Vein endothelial cell (primary cell): Measurements from ENCODE around the genes GMIP, ZNF486, ZNF66 and ZNF99.

DNA sequence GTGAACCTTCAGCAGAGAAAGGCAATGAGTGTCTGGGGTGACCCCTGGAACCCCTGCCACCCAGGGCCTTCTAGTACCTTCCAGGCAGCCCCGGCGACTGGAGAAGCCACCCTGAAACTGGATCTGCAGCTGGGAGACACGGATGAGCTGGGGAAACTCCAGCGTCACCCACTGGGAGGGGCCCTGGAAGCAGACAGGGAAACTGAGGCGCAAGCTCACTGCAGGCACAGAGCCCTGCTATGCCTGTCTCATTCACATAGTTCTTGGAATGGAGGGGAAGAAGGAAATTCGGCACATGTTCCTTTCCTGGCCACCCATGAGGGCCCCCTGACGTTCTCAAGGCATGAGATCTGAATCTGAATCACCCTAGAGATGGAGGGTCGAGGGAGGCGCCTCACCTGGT, 820 bp downstream of the NR2C2AP start:
- CAGE, long polyA plus RNA = no peak

GRCh38 chr19:19328962-19329821, 8.6 kb downstream of the MAU2 start:
- CAGE, long polyA plus RNA = no peak

DNA sequence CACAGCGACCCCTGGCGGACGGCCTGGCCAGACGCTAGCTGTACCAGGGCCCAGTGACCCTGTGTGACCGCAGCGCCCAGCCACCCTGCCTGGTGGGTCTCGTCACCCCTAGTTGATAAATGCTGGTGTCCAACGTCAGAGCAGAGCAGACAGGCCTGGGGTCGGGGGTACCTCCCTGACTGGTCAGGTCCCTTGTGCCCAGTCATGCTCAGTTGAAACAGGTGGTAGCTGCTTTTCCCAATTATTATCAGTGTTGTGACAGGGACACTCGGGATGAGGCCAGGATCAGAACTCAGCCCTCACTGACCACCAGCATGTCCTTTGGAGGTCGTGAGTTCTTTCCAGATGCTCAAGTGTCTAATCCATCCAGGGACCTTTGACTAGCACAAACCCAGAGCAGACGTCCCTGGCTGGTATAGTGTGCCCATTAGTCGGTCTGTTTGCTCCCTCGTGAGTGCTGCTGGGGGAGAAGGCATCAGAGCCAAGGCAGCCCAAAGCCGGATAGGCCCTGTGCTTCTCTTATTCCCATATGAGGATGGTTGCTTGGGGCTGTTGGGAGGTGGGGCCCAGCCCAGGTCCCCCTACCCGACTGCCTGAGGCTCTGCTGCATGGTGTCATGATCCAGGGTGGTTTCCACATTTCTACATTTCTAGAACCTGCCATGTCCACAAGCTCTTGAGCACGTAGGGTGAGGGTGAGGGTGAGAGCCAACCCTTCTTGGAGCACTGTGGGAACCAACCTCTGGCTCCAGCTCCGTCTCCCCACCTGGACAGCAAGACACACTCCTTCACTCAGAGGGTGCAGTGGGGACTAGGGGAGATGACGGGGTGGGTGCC, 22.5 kb downstream of the MAU2 start:
- CAGE, long polyA plus RNA = no peak

GRCh38 chr19:19346597-19347176, 26.1 kb downstream of the MAU2 start:
- CAGE, long polyA plus RNA = no peak

- CAGE, long polyA plus RNA = no peak
Observed at GRCh38 chr19:19380942-19381443, 24.5 kb upstream of the GATAD2A start.

- CAGE, long polyA plus RNA = no peak
Observed at GRCh38 chr19:19485267-19486000, 29.9 kb downstream of the TSSK6 start.

DNA sequence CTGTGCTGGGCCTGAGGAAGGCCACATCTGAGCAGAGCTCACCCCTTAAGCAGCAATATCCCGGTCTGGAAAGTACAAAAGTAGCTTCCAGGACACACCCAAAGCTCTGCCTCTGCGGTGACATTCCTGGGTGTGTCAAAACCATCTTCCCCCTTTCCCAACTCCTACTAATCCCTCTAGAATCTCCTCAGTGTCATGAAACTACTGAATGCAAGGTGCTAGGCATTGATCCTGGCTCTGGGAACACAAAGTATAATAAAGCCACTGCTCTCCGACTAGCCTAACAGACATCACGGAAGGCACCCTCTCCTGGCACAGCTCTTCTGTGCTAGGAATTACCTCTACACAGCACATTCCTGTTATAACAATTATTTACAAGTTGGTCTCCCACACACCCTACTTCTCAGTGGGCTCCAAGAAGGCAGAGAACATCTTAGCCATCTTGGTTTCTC, 4.9 kb downstream of the PBX4 start:
- CAGE, long polyA plus RNA = no peak

GRCh38 chr19:19632644-19633139, 4.7 kb upstream of the LPAR2 start:
- CAGE, long polyA plus RNA = no peak

DNA sequence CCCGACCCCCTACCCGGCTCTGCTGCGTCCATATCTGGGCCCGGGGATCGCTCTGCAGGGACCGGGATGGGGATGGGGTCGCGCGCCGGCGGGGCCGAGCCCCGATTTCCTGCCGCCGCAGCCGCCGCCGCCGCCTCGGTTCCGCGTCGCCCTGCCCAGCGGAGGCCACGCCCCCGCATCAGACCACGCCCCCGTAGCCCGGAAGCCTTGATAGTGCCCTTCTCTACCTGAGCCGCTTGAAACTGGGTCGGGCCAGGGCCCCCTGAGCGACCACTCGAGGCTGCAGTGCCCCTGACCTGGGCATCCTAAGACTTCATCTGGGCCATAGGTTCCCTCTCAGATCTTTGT, at the start of gene GMIP:
Gene GMIP, minus strand, starts transcription at position 160 of the 348 bp plus-strand sequence.
- CAGE, long polyA plus RNA = no peak

GRCh38 chr19:20166839-20167644, at the start of gene ZNF486:
TSS of gene ZNF486 (plus strand) at chr19:20167214.
- CAGE, long polyA plus RNA = no peak

- CAGE, long polyA plus RNA = no peak
Observed at GRCh38 chr19:20367942-20368437, 197.6 kb downstream of the ZNF737 start.

DNA sequence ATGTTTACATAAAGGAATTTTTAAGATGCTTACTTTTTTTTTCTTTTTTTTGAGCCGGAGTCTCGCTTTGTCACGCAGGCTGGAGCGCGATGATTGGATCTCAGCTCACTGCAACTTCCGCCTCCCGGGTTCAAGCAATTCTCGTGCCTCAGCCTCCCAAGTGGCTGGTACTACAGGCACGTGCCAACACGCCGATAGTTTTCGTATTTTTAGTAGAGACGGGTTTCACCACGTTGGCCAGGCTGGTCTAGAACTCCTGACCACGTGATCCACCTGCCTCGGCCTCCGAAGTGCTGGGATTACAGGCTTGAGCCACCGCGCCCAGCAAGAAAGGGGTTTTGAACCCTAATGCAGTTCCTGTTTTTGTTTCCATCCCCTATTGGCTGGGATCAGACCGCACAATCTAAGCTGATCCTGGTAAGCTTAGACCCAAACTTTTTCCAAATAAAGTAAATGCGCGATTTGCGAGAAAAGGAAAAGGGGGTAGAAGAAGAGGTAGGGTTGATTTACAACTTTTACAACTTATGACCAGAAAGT, 909 bp downstream of the ZNF626 start:
- CAGE, long polyA plus RNA = no peak

GRCh38 chr19:20769495-20769982, 6.6 kb upstream of the ZNF66 start:
- CAGE, long polyA plus RNA = no peak

DNA sequence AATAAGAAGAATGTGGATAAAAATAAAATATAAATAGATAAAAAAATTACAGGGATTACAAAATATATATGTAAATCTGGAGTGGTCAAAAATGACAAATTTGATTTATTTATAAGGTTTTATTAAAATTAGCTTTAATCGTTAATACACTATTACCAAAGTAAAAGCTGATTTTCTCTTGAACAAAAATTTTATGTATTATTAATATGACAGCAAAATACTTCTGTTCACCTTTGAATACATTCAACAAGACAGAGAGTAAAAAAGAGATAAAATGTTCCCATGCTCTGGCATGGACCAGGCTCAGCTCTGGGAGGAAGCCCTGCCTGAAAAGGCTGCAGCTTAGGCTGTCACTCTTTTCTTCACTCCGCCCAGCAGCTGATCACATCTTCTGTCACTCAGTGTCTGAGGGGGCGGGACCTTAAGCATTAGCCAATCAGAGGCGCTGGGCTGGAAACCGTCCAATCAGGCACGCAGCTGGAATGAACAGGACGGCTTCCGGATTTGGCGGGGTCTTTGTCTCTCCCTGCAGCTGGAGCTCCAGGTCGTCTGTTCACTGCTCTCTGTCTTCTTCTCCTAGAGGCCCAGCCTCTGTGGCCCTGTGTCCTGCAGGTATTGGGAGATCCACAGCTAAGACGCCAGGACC, at the start of gene ZNF66:
Gene ZNF66, plus strand, starts transcription at position 519 of the 646 bp plus-strand sequence.
- CAGE, long polyA plus RNA = no peak

DNA sequence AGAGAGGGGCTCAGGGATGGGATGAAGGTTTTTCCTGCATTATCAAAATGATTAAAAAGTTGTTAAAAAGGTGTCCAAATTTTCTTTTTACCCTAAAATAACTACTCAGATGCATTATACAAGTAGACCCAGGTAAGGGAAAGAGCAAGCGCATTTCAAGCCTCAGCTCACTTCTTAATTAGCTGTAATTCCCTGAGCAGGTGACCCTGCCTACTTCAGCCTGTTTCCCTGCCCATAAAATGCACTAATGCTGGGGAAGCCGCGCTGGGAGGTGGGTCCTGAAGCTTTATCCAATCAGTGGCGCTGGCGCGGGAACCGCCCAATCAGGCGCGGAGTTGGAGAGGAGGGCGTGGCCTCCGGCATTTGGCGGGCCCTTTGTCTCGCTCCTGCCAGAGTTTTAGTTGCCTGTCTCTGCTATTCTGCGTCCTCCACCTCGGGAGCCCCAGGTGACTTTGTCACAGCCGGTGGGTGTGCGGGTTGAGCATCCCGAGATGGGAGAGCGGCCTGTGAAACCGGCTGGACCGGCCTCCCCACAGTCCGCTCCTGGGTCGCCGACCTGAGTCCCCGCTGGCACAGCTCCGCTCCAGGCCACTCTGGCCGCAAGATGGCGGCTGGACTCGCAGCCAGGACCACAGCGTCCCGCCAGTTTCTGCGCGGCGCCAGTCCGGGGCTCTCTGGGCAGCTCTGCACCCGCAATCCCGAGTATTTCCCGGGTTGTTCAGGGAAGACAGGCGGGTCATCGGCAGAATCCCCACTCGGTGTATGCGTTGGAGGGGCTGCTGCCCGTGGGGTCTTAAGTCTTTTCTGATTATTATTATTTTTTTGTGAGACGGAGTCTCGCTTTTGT, 30.7 kb upstream of the ZNF429 start:
- CAGE, long polyA plus RNA = no peak

- CAGE, long polyA plus RNA = no peak
Observed at GRCh38 chr19:21483492-21484186, 21.8 kb upstream of the ZNF429 start.

GRCh38 chr19:21510575-21510965, 5.2 kb downstream of the ZNF429 start:
- CAGE, long polyA plus RNA = no peak

- CAGE, long polyA plus RNA = no peak
Observed at GRCh38 chr19:22427388-22427581, 5.1 kb upstream of the ZNF98 start.

- CAGE, long polyA plus RNA = no peak
Observed at GRCh38 chr19:22694656-22694981, 60.5 kb downstream of the ZNF492 start.

GRCh38 chr19:22783817-22784357, at the start of gene ZNF99:
TSS of gene ZNF99 (minus strand) at chr19:22784151.
- CAGE, long polyA plus RNA = no peak